Colon Carcinoma Metastatic in the Lung (tissue), 2 donors: ENCODE results near the gene HEPH.

DNA sequence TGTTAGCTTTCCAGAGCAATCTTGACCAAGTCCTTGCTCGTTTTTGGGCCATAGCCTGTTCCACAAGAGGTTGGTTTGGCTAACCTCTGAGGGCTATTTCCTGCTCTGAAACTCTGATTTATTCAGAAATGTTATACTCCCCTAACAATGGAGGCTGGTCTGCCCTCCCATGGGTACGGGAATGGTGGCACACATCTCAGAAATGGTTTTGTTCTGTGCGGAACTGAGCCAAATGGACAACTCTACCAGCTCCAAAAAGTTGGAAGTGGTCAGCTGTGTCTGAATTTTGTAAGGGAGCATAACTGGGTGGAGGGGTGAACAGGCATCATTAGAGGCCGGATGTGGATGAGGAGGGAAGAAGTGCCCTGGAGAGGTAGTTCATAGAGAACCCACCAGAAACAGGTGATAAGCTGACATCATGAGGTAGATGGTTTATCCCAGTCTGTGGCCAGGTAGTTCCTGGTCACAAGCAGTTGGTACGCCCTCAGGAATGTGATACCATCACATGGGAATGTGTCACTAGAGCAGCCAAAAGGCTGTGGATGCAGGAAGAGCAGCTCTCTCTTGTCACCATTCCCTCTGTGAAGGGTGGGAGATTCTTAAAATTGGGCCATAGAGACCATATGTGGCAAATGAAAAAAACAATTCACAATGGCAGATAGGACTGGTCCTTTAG lies 21.8 kb downstream of the MSN start:
- PRO-cap, 2 experiments = no peak in any of the 2 experiments

- PRO-cap, 2 experiments = no peak in any of the 2 experiments
Measured at GRCh38 chrX:66005050-66006291, 34.4 kb downstream of the VSIG4 start.

GRCh38 chrX:66020916-66021214 lies 19.0 kb downstream of the VSIG4 start:
- PRO-cap, 2 experiments = no peak in any of the 2 experiments

DNA sequence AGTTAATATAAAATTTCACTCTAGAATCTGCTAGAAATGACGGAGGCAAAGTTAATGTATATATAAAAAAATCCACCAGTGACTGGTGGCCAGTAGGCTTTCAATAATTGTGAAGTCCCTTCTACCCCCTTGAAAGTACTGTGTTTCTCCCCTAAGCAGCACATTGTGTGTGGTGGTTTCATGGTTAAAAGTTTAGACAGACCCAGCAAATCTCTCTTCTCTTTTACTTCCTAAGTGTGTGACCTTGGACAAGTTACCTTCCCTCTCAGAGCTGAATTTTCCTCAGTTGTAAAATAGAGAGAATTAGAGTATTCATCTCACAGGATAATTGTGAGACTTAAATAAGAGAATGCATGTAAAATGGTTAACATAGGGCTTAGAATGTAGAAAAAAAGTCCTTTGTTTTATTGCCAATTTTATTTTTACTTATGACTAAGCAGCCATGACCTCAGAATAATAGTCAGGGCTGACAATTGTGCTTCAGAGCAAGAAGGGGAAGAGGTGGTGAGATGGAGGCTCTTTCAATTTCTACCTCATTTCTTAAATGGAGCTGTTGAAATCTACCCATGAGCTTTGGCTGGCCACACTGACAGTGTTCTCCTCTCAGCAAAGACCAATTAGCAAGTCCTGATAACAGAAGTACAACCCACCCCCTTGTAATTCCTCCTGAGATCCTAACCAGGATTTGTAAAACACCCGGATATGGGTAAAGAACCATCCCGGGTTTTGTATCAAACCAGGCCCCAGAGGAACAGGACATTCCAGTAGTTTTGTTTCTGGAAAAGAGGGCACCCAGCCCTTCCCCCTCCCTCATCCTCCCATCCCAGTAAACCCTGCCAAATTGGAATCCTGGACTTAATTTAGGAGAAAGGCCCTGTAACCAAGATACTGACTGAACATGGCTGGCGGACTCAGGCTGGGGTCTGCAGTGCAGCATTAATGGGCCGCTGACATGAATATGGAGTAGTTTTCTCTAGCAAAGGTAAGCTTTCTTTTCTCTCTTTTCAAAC lies at the start of gene HEPH:
TSS of gene HEPH (plus strand) at position 759 of the 1,010 bp plus-strand sequence.
- PRO-cap, 2 experiments = peak in 2 of 2 experiments; most common plus-strand start position 734 of the sequence (in 2); most common minus-strand start position 591 of the sequence (in 1)

- PRO-cap, 2 experiments = no peak in any of the 2 experiments
Measured at GRCh38 chrX:68438412-68438943, 5.2 kb upstream of the OPHN1 start.

- PRO-cap, 2 experiments = no peak in any of the 2 experiments
Measured at GRCh38 chrX:68508766-68509261, 10.0 kb downstream of the YIPF6 start.

DNA sequence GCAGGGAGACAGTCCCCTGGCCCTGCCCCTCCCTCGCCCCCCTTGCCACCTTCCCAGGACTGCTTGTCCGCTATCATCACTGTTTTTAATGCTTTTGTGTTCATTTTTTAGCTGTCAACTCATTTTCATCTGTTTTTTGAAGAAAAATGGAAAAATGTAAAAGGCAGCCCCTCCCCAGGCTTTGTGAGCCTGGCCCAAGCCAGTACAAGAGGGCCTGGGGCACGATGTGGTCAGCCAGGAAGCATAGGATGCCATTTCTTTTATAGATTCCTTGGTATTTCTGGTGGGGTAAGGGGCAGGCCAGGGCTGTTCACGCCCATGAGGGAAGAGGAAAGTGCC lies 12.1 kb downstream of the EFNB1 start:
- PRO-cap, 2 experiments = no peak in any of the 2 experiments

DNA sequence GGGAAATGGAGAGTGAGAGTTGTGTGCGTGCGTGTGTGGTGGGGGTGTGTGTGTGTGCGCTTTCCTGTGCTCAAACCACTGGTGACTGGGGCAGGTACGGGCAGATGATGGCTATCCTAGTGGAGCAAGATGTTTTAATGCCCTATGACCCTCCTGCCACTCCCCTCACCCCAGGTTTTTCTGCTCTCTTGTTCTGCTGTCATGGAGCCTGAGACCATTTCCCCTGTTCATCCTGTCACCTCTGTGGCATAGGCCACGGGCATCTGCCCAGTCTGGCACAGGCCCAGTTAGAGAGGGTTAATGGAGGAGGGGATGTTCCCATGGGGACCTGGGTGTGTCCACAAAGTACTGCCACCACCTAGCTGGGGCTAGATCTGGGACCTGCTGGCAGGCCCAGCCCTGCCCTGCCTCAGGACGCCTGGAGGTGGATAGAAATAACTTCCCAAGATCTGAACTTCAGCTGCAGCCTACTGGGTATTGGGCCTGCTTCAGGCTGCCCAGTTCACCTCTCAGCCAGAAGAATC lies 13.4 kb downstream of the EFNB1 start:
- PRO-cap, 2 experiments = no peak in any of the 2 experiments

GRCh38 chrX:69503840-69504283 lies 264 bp upstream of the NALF2 start:
- PRO-cap, 2 experiments = no peak in any of the 2 experiments

DNA sequence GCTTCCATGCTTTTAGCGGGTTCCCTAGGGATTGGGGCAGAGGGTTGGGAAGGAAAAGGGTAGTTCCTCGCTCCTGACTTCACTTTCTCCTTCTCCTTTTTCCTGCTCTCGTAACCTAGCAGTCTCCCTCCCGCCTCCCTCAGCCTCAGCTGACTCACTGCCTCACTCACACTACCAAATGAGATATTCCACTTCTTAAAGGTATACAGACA lies 3.1 kb downstream of the NALF2 start:
- PRO-cap, 2 experiments = no peak in any of the 2 experiments

DNA sequence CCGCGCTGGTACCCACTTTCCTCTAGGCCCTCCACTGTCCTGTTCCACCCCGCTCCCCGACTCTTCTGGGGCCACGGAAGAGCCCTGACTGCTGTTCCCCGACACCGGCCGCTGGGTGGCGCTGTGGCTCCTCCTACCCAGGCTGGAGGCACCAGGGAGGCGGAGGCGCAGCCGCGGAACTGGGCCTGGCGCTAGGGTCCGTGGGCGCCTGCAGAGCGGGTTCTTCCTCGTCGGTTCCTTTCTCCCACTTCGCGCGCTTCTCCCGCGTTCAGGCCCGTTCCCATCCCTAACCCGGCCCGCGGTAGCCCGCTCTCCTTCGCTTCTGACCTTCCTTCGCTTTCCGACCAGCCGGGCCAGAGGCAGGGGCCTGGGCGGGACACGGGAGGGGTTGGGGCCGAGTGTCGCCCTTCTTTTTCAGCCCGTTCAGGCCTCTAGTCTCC lies 34.2 kb downstream of the NALF2 start:
- PRO-cap, 2 experiments = no peak in any of the 2 experiments

DNA sequence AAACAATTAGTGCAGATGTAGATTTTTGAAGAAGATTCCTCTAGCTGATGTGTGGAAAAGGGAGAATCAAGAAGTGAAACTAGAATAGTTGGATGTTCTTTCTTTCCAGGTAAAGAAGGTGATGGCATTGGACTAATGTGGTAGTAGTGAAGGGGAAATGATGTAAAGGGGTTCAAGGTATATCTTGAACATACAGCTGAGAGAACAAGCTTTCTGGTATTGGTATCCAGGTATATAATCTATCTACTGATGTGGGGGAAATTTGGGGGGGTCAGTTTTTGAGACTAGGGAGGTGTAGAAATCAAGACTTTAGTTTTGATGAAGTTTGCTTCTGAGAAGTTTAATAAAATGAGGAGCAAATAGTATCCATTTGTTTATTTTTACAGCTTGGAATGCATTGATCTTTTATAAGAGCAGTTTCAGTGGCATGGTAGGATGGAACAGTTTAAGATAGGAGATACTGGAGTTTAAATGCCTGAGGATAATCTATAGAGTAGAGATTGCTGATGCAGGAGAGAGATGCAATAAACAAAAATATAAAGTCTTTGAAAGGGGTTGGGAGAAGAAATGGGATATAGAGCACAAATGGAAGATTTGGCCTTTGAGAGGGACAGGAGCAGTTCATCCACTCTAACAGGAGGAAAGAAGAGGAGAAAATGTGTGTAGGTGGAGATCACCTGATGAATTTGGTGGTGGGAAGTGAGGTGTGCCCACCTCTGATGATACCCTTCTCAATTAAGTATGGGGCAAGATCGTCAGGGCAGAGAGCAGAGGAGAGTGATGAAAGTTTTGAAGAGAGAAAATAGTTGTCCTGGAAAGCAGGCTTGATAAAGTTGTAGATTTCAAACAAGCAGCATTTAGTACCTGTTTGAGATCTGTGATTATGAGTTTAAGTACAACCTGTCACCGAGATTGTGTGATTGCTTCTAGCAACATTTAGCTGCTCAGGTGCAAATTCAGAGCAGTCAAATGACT lies 35.6 kb downstream of the EDA start:
- PRO-cap, 2 experiments = no peak in any of the 2 experiments

GRCh38 chrX:69675679-69676418 lies 59.9 kb downstream of the EDA start:
- PRO-cap, 2 experiments = no peak in any of the 2 experiments

DNA sequence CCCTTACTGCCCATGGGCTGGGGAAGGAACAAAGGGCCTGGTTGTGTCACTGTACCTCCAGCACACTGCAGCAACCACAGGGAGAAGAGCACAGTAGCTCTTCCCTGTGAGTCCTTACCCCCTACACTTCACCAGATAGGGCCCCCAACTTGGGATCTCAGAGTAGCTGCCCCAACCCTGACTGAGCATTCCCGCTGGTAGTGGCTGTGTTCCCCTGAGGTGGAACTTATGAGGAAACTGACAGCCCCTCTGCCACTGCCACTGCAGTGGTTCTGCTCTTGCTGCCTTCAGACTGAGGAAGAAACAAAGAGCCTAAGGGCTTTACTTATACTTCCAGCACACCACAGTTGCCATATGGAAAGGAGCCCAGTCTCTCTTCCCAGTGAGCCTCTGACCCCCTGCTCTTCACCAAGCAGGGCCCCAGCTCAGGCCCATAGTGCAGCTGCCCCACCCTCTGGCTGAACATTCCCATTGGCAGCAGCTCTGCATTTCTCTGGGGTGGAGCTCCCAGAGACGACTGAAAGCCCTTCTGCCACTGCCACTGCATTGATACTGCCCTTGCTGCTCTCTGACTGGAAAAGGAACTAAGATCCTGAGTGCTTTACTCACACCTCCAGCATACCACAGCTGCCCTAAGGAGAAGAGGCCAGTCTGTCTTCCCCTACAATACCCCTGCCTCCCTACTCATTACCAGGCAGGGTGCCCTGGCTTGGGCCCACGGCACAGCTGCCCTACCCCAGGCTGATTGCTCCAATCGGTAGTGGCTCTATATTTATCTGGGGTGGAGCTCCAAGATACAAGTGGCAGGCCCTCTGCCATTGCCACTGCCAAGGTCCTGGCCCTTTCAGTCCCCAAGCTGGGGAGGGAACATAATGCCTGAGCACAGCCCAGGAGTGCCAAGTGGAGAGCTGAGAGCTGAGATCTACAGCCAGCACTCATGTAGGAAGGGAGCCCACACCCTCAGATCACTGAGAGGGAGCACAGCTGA lies 36.2 kb downstream of the AWAT2 start:
- PRO-cap, 2 experiments = no peak in any of the 2 experiments

GRCh38 chrX:70133570-70134570 lies 623 bp downstream of the IGBP1 start:
- PRO-cap, 2 experiments = peak in 2 of 2 experiments; most common plus-strand start chrX:70133945 (in 1); most common minus-strand start chrX:70133812 (in 1)

DNA sequence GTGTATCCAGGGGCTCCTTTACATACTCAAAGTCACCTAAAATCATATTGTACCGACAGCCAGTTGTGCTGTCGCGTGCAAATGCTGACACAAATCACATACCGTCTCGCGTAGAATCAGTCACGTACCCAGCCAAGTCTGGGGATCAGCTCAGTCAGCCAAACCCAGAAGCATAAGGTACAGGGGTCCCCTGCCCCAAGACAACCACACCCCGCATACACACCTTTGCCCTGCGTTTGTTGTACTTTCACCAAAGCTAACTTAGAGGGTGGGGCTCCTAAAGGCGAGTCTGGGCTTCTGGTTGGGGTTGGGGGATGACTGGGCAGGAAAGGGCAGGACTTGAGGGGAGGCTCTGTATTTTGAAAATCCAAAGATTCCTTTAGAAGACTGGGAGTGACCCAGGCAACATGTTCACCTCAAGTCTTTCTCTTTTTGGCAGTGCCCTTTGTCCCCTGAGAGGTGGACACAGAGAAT lies 845 bp downstream of the GDPD2 start:
- PRO-cap, 2 experiments = no peak in any of the 2 experiments

DNA sequence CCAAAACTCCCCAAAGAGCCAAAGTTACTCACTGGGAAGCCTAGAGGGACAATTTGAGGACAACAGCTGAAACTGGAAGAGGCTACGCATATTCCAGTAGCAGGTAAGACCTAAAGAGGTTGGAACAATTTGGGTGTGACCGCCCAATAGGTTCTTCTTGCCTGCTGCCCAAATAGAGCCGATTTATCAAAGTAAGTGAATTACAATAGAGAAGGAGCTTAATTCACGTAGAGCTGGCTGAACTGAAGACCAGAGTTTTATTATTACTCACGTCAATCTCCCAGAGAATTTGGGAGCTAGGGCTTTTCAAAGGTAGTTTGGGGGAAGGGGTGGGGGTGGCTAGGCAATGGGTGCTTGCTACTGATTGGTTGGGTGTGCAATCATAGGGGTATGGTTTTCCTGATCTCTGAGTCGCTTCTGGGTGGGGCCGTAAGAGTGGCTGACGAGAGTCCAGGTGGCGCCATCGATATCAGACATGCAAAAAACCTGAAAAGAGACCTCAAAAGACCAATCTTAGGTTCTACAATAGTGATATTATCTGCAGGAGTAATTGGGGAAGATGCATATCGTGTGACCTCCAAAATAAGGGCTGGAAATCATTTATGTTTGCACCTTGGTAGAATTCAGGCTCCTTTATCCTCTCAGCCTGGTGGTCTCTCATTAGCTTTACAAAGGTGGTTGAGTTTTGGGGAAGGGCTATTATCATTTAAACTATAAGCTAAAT lies 39.0 kb upstream of the SLC7A3 start:
- PRO-cap, 2 experiments = no peak in any of the 2 experiments

DNA sequence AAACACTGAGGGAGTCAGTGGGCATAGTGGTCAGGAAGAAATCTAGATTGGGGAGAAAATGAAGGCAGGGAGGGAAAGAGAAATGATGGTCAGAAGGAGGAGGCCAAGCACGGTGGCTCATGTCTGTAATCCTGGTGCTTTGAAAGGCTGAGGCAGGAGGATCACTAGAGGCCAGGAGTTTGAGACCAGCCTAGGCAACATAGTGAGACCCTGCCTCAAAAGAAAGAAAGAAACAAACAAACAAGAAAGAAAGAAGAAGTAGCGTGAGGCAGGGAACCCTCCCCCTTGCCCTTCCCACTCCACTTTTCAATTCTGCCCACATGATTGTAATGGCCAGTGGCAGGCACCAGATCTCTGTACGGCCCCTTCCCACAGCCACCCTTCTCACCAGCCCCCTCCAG lies 368 bp downstream of the IL2RG start:
- PRO-cap, 2 experiments = no peak in any of the 2 experiments

DNA sequence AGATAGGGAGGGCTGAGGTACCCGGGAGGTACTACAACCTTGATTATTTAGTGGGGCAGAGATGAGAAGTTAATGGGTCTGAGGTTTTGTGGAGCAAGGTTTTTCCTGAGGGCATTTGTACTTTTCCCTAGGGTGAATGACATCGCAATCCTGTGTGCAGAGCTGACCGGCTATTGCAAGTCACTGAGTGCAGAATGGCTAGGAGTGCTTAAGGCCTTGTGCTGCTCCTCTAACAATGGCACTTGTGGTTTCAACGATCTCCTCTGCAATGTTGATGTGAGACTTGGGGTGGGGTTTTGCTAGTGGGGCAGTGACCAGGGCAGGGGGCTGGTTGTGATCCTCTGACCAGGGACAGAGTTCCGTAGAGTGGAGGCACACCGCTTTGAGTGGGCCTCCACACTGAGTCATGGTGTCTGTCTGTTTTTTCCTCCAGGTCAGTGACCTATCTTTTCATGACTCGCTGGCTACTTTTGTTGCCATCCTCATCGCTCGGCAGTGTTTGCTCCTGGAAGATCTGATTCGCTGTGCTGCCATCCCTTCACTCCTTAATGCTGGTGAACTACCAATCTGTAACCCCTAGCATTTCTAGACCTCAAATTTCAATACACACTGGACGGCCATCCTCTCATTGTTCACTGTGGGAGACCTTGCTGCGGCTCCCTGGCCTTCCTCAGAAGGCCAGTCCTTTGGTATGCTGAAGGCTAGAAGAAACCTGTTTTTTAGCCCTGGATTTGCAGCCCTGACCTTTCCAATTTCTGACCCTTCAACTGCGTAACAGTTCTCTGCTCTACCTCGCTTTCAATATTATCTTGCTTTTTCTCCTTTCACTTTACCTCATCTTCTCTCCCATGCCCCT lies 10.0 kb downstream of the MED12 start:
- PRO-cap, 2 experiments = no peak in any of the 2 experiments

GRCh38 chrX:71144005-71144564 lies 556 bp upstream of the NLGN3 start:
- PRO-cap, 2 experiments = no peak in any of the 2 experiments